Pericardium (tissue), 1 donor: ENCODE data around the genes MYH14, CLEC11A and SMIM47.

- RRBS = 12% methylated on average over 52 of the region's 112 CpGs
Measured at GRCh38 chr19:49889982-49891160, 6.3 kb downstream of the IL4I1 start.

DNA sequence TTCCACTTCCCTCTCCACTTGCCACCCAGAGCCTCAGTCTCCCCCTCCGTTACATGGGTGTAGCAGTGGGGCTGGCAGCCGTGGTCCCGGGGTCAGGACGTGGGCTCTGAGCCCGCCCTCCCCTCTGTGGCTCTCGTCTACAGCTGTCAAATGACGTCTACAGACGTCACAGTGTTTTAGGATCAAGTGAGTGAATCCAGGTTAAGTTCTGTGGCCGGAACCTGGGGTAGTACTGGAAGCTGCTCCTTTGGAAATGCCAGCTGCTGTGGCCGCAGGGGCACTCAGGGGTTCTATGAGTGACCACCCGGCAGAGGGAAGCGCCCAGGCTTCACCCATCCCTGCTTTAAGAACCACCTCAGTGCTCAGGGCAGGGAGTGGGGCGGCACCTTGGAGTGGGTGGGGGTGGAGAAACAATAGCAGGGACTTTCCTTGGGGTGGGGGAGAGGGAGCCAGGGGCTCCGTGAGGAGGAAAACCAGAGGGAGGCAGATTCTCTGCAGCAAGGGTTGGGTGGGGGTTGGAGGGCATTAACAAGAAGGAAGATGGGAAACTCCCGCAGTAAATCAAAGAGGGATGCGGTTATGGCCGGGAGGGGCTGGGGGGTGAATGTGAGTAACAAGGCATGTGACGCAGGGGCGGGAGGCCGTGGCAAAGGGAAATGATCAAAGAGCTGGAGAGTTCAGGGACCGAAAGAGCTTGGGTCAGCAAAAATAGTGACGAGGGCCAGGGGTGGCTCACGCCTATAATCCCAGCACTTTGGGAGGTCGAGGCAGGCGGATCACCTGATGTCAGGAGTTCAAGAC is 836 bp upstream of the IL4I1 start:
- RRBS = 6% methylated on average over 2 of the region's 25 CpGs

- RRBS = 39% methylated on average over 1 of the region's 10 CpGs
Measured at GRCh38 chr19:49952628-49953195, 8.3 kb downstream of the SIGLEC11 start.

- RRBS = no CpG with 5 or more reads among the region's 13 CpGs
Measured at GRCh38 chr19:49954016-49954772, 6.8 kb downstream of the SIGLEC11 start.

GRCh38 chr19:50027210-50027697 is 1.4 kb downstream of the ZNF473 start:
- RRBS = no CpG with 5 or more reads among the region's 3 CpGs

DNA sequence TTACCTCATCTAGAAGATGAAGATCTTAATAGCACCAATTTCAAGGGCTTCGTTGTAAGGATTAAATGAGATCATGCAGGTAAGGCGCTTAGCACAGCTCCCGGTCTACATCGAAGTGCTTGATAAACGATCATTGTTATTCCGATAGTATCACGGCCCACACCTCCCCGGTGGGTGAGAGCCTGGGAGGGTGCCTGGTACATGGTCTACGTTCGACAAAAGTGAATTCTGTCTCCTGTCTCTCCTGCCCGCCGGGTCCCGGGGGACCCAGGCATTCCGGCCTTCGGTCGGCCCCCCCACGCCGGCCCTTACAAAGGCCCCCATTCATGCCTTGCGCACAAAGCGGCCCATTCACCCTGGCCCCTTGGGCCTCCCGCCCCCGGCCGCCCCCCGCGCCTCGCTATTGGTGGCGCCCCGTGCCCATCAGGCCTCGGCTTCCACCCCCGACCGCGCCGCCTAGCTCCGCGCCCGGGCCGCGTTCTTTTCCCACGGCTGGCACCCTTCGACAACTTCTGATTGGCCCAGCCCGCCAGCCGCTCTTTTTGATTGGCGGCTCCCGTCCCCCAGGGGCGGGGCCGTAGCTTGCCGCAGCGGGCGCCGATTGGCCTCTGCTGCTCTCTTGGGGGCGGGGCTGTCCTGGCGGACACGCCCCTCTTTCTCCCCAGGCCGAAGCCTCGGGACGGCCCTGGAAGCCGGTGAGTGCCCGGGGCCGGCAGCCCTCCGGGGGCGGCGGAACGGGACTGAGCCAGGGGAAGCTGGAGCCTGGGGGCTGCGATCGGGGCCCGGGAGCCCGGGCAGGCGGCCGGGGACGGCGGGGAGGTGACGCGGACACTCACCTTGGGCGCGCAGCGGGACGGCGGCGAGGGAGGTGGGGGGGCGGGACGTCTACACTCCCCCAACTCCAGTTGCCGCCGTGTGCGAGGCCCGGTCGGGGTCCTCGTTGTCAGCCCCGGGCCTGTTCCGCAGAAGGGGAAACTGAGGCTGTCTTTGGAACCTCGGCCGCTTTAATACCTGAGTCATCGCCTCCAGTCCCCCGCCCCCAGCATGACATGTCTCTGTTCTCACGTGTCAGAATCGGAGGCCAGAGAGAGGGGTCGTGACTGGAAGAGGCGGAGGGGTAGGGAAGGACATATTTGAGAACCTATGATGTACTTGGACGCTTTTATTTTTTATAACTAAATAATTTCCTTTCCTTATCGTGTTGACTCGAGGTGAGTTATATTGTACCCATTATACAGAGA is at the start of gene MYH14:
MYH14 (plus strand) TSS at position 646 of the 1,241 bp plus-strand sequence.
- RRBS = 7% methylated on average over 28 of the region's 100 CpGs

DNA sequence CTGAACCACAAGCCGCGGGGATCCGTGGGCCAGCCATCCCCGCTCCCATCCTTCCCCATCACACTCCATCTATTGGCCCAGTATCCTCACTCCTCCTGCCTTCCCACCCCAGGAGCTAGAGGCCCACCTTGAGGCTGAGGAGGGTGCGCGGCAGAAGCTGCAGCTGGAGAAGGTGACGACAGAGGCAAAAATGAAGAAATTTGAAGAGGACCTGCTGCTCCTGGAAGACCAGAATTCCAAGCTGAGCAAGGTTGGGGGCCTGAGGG is 57.9 kb downstream of the KCNC3 start:
- RRBS = no CpG with 5 or more reads among the region's 7 CpGs

DNA sequence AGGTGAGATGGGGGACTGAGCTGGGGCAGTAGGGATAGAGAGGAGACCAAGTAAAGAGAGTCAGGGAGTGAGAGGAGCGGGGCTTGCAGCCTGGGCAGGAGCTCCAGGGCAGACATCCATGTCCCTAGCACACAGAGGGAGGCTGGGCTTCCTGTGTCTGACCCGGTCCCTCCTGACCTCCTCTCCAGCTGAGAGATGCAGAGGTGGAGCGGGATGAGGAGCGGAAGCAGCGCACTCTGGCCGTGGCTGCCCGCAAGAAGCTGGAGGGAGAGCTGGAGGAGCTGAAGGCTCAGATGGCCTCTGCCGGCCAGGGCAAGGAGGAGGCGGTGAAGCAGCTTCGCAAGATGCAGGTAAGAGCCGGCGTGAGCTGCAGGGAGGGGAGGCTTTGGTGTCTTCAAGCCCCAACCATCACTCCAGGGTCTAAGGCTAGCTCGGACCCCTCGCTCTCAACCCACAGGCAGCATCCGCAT is 38.4 kb downstream of the KCNC3 start:
- RRBS = 53% methylated on average over 4 of the region's 15 CpGs

GRCh38 chr19:50333026-50334160 is 4.2 kb upstream of the KCNC3 start:
- RRBS = 4% methylated on average over 14 of the region's 88 CpGs

- RRBS = no CpG with 5 or more reads among the region's 10 CpGs
Measured at GRCh38 chr19:50384826-50385097, 615 bp downstream of the POLD1 start.

- RRBS = no CpG with 5 or more reads among the region's 29 CpGs
Measured at GRCh38 chr19:50387171-50388342, 3.4 kb downstream of the POLD1 start.

DNA sequence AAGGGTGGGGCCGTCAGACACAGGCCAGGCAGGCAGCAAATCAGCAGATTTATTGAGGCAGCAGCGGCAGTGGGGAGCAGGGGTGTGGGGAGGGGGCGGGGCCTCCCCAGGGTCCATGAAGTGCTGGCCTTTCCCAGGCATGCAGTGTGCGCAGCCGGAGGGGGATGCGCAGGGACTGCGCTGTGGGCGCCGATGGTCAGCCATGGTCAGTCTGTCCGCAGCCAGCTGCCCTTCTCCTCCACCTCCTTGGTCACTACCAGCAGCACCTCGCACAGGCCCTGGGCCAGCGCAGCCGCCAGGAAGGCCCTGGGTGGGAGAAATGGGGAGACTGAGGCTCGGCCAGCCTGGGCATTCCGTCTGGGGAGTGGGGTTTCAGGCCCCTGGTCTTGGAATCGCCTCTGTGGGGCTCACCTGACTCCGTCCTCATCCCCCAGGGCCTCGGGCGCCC is 5.0 kb downstream of the JOSD2 start:
- RRBS = no CpG with 5 or more reads among the region's 19 CpGs

DNA sequence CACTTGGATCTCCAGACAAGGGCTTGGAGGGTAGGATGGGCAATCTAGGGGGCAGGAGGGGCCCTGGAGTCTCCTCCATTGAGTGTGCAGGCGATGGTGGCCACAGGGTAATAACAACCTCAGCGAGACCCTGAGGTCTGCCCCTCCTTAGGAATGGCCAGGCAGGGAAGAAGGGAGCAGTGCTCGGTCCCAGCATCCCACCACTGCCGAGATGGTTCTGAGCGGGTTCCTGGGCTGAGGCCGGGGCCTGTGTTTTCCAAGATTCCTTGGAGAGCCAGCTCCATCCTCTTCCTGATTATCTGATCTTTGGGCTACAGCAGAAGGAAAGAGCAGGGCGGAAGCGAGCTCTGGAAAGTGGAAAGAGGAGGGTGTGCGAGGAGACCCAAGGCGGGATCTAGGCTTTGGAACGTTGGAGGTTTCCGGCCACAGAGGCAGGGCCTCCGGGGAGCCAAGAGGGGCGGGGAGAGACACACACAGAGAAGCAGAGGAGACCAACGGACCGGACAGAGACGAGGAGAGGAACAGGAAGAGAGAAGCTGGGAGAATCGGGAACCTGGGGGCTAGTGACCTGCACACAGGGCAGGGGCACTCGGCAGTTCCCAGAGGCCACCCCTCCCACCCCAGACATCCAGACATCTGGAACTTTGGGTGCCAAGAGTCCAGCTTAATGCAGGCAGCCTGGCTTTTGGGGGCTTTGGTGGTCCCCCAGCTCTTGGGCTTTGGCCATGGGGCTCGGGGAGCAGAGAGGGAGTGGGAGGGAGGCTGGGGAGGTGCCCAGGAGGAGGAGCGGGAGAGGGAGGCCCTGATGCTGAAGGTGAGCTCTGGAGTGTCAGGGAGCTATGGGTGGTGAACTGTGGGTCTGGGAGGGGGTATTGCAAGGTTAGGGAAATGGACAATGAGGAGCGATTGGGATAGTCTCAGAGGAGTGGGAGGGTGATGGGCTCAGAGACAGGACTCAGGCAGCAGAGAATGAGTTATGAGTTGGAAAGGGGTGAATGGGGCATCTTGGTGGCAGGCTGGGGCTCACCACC is at the start of gene CLEC11A:
CLEC11A (plus strand) TSS at position 506 of the 1,031 bp plus-strand sequence.
- RRBS = 5% methylated on average over 4 of the region's 22 CpGs

DNA sequence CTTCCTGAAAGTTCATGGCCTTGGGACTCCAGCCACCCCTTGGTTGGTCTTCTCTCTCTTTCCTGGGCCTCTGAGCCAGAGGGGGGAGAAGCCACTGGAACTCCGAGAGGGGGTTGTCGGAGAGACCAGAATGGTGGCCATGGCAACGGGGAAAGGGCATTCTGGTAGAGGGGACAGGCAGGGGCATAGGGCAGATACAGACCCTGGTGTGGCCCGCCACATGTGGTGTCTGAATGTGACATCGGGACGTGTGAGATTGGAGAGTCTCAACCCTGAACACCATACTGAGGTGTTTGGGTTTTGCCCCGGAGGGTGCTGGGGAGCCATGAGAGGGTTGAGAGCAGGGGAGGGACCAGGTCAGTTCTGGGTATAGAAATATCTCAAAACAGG is at the start of gene SMIM47:
SMIM47 (minus strand) TSS at position 72 of the 390 bp plus-strand sequence.
- RRBS = no CpG with 5 or more reads among the region's 7 CpGs

- RRBS = no CpG with 5 or more reads among the region's 13 CpGs
Measured at GRCh38 chr19:50793285-50793845, 3.1 kb downstream of the ACP4 start.

DNA sequence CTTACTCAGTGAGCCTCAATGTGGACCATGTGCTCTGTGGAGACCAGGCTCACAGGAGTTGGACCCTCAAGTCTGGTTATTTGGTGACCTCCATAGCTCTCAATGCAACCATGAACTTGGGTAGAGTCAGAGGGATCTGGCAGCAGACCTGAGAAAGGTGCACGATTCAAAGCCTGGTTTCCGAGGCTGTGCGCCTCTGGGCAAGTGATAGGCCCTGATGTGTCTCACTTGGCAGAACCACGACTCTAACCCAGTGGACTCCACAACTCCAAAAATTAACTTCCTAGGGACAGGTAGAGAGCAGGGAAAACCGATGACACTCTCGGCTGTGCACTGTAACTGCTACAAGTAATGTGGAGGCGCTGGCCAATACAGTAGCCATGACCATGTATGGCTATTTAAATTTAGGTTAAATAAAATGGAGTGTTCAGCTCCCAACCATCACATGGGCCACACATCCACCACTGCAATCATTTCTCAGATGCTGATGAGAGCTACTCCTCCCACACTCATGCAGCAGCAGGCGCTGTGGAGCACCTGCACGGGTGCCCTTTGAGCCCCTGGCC is 5.7 kb downstream of the ACP4 start:
- RRBS = no CpG with 5 or more reads among the region's 9 CpGs

GRCh38 chr19:50830196-50830718 is 3.1 kb downstream of the KLK15 start:
- RRBS = no CpG with 5 or more reads among the region's 13 CpGs

- RRBS = 0% methylated on average over 3 of the region's 25 CpGs
Measured at GRCh38 chr19:50912659-50913101, 1.5 kb upstream of the KLK4 start.

DNA sequence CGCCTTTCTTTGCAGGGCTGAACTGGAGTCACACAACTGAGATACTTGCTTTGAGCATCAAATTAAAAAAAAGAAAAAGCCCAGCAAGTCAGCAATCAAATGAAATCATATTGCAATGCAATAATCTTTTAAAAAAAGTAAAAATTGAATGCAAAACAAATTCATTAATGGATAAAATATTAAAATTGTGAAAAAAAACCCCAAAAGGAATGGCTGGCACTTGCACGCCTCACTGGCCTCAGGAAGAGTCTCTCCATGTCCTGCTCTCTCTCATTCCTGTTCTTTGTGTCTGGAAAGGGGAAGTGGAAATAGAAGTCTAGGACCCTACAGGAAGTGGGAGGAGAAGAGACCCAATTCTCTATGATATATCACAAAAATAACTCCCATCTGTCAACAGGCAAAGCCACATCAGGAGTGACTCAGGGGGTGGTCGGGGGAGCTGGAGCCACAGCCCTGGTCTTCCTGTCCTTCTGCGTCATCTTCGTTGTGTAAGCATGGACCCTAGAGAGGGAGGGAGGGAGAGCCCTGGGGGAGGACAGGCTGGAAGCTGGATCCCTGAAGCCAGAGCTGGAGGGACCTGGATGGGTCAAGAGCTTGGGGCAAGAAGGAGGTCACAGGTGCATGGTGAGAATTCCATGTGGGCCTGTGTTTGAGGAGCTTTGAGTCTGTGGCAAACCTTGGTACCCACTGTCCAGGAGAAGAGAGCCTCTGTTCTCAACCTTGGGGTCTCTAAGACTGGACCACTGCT is 3.0 kb downstream of the SIGLEC9 start:
- RRBS = no CpG with 5 or more reads among the region's 5 CpGs